Cardiac ventricle fibroblast (primary cell): ENCODE results near the genes COX6A2, TP53TG3E and SHCBP1.

DNA sequence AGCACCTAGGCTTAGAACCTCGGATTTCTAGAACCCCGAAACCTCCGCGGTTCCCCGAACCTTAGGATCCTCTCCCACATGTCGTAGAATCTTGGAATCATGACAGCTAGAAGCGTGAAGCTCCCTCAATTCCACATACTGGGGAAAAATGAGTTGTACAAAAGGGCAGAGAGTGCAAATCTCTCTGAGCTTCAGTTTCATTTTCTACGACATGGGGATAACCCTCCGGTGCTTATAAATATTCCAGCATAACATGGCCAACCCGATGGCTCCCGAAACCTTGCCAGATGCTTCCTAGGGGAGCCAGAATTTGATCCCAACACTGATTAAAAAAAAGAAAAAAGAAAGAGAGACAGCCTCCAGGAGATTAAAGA is 487 bp upstream of the PYCARD start:
- RAMPAGE, long total RNA: no peak

DNA sequence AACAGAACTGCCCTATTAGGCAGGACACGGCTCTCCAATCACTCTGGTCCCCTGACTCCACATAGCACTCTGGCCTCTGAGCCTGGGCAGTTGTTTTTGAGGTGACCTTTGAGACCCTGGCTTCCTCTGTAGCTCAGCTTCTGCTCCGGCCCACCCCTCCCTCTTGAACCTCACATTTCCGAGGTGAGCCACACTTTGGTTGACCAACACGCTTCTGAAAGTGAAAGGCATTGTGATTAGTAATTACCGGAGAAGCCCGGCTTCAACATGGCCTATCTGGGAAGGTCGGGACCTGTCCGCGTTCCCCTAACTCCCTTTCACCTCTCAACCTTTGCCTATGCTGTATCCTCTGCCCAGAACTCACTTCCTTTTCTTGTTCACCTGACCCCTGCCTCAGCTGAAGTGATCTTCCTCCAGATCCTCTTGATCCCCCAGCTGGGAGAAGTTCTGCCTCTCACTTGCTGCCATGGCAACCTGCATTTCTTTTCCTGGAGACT is 10.2 kb upstream of the ITGAX start:
- RAMPAGE, long total RNA: no peak

DNA sequence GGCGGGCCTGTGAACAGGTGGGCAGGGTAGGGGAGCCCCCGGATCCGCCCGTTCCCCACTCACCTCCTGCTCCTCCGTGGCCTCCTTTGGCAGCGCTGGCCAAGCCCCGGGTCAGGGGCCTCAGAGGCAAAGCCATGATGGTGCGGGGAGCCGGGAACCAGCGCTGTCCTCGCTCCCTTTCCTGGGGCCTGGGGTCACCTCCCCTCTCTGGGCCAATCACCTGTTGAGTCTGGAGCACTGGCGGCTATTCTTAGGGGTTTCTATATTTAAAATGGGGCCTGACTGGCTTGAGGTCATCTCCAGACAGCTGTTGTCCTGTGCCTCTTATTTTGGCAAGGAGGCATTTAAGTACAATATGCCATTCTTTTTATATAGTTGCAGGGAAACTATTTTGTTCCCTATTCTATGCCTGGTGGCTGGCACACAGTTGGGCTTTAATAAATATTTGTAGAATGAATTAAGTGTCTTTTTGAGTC is at the start of gene COX6A2:
TSS of gene COX6A2 (minus strand) at position 171 of the 476 bp plus-strand sequence.
- RAMPAGE, long total RNA: no peak

DNA sequence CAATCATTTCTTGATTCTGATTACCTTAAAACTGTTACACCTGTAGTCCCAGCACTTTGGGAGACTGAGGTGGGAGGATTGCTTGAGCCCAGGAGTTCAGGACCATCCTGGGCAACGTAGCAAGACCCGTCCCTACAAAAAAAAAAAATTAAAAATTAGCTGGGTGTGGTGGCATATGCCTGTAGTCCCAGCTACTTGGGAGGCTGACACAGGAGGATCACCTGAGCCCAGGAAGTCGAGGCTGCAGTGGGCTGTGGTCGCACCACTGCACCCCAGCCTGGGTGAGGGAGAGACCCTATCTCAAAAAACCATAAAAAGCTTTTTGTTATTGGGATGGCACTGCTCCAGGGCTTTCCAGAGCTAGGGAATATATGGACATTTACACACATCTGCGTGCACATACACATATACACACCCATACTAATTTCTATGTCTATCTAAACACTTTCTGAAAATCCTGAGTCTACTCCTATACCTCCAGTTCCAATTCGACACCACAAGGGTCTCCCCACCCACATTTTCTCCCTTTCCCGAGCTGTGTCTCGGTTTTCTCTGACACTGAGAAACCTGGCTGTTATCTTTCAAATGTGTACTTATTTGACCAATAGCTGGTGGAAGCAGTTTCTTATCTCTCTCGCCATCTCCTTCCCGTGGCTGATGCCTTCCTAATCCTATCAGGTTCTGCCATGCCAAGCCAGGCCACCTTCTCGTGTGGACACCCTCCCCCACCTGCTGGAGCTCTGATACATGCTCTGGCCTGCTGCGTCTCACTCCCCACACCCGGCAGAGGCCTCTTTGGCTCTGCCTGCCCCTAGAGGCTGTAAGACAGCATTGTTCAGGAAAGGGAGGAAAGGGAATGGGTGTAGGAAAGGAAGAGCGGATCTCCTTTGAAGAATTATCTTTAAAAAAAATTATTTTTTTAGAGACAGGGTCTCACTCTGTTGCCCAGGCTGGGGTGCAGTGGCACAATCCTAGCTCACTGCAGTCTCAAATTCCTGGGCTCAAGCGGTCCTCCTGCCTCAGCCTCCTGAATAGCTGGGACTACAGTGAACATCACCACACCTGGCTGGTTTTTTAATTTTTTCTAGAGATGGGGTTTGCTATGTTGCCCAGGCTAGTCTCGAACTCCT is 7.8 kb upstream of the ARMC5 start:
- RAMPAGE, long total RNA: no peak

GRCh38 chr16:31467134-31467692 is 4.7 kb upstream of the TGFB1I1 start:
- RAMPAGE, long total RNA: no peak

DNA sequence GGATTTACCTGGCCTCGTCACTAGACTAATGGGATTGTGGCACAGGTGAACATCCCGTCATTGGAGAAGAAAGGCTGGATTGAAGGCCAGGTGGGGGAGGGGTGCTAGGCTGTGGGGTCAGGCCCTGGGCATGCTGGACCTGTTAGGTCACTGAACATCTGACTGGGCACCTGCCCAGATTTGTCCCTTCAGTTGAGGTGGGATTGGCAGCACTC is 1.0 kb upstream of the KRBOX5 start:
- RAMPAGE, long total RNA: no peak

DNA sequence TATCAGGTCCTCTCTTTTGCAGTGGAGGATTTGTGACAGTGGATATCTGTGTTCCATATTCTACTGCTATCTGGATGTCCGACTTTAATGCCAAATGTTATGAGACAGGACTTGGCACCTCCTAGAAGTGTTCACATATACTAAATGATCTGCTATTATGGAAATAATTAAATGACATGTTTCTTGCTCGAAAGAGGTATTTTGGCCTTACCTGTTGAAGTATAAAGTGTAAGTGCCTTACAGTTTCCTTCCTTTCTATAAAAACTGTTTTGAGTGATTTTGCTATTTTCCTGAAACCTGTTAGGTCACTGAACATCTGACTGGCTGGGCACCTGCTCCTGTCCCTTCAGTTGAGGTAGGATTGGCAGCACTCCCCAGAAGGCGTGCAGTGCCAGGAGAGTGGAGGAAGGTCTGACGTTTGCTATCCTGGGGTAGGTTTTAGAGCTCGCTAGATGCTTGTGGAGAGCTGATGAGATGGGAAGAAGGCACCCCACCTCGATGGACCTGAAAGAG is 1.1 kb downstream of the KRBOX5 start:
- RAMPAGE, long total RNA: no peak

DNA sequence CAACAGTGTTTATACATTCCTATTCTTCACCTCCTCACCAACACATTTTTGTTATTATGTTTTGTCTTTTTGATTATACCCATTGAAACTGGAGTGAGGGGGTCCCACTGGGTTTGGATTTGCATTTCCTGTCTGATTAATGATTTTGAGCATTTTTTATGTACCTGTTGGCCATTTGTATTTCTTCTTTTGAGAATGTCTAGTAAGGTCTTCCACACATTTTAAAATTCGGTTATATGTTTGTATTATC is 21.9 kb downstream of the ZNF267 start:
- RAMPAGE, long total RNA: no peak

- RAMPAGE, long total RNA: no peak
Measured at GRCh38 chr16:33303967-33304571, at the start of gene TP53TG3E. Gene TP53TG3E (plus strand): TSS chr16:33304306.

- RAMPAGE, long total RNA: no peak
Measured at GRCh38 chr16:35795283-35795792, 2335.9 kb downstream of the TP53TG3F start.

- RAMPAGE, long total RNA: no peak
Measured at GRCh38 chr16:46620632-46621709, at the start of gene SHCBP1. Gene SHCBP1 (minus strand): TSS chr16:46621379.

- RAMPAGE, long total RNA: no peak
Measured at GRCh38 chr16:46889926-46890319, 5.8 kb downstream of the GPT2 start.

GRCh38 chr16:46897571-46897995 is 13.4 kb downstream of the GPT2 start:
- RAMPAGE, long total RNA: no peak

DNA sequence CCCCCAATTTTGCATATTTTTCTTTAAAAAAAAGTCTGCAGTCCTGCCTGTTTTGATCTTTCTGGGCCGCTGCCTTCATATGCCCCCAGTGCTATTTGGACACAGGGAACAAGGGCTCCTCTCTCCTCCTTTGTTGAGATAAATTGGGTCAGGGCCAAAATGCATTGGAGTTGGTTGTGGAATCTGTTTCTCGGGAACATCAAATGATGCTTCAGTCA is 26.9 kb downstream of the GPT2 start:
- RAMPAGE, long total RNA: no peak

DNA sequence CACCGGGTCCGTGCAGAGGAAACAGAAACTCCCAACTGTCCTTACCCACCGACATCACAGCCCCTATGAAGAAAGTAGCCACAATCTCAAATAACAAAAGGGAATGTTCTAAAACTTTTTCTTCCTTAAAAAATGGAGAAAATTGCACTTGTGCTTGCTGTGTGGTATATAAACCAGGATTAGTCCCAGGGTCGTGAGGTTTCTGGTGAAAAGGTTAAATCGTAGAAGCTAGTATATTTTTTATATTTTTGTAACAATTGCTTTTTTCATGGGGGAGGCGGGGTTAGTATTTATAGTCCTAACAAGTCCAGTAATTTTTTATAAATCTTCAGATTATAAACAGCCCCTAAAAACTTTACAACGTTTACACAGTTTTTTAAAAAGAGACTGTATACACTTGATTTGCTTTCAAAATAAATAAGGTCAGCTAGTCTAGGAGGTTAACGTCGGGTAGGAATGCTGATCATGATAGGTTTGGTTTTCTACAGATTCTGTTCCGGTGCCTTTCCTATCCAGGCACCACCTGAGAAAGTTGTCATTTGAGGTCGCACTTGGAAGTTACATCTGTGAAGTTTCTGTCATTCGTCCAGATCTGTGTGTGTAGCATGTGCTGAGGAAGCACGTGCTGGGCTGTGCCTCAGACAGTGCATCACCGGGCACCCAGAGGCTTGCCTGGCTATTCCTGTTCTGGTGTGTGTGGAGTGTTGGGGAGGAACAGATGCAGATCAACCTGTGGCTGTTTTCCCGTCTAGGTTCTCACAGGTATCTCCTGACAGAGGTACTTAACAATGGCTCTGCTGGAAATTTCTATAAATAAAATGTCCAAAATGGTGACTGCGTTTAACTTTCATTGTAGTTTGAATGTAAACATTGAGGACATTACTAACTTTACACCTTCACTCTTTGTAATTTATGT is 42.8 kb downstream of the DNAJA2 start:
- RAMPAGE, long total RNA: no peak

DNA sequence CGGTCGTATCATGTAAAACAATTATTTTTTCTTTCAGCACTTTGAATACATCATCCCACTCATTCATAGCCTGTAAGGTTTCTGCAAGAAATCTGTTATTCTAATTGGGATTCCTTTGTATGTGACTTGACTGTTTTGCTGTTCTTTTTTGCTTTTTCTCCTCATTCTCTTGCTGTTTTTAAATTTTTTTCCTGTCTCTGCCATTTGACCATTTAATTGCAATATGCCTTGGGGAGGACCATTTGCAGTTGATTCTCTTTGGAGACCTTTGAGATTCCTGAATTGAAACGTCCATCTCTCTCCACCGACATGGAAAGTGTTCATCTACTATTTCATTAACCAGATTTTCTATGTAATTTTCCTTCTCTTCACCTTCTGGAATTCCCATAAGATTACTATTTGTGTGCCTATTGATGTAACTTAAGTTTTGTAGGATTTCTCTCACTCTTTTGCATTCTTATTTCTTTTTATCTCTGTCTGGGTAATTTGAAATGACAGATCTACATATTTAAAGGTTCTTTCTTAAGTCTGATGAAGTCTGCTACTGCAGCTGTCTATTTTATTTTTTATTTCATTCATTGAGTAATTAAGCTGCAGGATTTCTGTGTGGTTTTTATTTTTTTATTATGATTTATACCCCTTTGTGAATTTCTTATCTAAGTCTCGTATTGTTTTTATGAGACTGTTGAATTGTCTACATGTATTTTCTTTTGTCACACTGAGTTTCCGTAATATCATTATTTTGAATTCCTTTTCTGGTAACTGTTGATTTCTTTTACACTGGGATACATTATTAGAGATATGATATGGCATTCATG is 147.6 kb upstream of the NETO2 start:
- RAMPAGE, long total RNA: no peak

GRCh38 chr16:47361862-47362683 is 98.8 kb downstream of the ITFG1 start:
- RAMPAGE, long total RNA: no peak

GRCh38 chr16:48277132-48277694 is 29.9 kb upstream of the ABCC11 start:
- RAMPAGE, long total RNA: no peak

GRCh38 chr16:48342363-48343462 is 42.5 kb downstream of the SIAH1 start:
- RAMPAGE, long total RNA: no peak

- RAMPAGE, long total RNA: no peak
Measured at GRCh38 chr16:48373085-48373684, 12.0 kb downstream of the SIAH1 start.